Cardiac ventricle fibroblast (primary cell): ENCODE measurements around a stretch of chr13.

- RAMPAGE, long total RNA: no peak
Observed at GRCh38 chr13:26966956-26967970, 204.3 kb downstream of the USP12 start.

- RAMPAGE, long total RNA: no peak
Observed at GRCh38 chr13:27055342-27056013, 116.1 kb downstream of the USP12 start.

DNA sequence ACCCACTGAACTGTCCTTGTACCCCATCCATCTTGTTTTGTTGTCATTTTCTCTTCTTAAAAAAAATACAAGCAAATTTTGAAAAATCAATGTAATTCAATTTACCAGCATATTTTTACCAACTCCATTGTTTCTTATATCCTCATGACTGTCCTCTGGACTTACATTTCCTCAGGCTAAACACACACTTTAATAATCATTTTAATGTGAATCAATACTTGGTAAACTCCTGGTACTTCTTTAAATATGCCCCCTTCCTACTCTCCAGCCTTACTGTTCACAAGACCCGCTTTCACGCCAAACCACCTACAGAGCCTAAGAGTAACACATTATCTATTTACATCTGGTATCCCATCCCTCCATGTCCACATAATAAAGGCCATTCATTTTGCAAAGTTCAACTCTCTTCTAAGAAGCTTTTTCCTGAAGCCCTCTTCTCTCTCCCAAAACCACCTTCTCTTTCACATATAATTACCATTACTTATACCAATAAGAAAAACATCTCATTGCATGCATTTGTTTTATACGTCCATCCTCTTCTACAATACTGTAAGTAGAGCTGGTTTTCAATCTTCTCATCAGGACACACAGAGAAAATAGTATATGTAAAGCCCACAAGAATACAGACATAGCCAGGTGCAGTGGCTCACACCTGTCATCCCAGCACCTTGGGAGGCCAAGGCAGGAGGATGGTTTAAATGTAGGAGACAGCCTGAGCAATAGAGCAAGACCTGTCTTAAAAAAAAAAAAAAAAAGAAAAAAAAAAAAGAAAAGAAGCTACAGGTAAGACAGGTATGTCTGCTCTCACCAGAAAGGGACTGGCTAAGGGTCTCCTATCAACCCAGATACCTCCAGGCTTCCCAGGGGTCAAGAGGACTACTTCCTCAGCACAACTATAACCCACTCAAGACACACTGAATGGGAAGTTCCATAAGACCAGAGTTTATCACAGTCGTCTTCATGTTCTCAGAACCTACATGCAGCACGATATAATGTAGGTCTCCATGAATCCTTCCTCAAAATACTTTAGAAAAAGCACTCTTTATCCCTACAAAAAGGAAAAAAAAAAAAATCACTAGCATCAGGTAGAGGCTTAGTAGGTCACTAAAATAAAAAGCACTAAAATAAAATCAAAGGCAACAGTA is 8.2 kb downstream of the USP12 start:
- RAMPAGE, long total RNA: no peak

DNA sequence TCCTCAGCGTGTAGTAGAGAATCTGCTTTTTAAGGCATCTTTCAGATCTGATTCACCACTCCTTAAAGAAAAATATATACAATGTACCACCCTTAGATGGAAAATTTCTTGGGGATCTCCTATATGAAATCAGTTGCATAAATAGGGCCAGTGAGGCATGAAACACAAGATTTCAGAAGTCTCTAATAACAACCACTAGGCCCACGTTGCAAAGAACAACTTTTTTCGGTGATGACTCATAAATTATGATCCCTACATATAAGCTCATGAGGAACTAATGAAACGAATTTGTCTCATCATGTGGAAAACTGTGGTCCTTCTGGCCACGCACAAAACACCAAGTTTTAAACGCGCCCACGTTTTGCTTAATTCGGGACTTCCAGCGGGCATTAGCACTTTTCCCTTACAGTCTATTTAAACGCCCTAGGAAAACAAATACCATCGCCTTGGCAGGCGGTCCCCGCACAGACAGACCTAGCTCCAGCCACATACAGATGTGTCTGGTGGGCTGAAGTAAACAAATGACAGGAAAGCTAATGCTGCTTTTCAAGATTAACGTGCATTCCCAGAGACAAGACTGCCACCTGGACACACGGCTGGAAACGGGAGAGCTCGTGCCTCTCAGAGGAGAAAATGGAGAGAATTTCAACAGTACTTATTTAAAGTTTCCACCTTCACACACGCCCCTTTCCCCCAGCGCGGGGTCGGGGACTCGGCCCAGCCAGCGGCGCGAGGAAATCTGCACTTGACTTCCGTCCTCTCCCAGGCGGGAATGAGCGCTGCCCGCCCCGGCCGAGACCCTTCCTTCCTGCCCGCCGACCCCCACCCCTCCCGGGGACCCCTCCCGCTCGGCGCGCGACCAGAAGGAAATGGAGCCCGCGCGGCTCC is 1.1 kb downstream of the USP12 start:
- RAMPAGE, long total RNA: no peak

DNA sequence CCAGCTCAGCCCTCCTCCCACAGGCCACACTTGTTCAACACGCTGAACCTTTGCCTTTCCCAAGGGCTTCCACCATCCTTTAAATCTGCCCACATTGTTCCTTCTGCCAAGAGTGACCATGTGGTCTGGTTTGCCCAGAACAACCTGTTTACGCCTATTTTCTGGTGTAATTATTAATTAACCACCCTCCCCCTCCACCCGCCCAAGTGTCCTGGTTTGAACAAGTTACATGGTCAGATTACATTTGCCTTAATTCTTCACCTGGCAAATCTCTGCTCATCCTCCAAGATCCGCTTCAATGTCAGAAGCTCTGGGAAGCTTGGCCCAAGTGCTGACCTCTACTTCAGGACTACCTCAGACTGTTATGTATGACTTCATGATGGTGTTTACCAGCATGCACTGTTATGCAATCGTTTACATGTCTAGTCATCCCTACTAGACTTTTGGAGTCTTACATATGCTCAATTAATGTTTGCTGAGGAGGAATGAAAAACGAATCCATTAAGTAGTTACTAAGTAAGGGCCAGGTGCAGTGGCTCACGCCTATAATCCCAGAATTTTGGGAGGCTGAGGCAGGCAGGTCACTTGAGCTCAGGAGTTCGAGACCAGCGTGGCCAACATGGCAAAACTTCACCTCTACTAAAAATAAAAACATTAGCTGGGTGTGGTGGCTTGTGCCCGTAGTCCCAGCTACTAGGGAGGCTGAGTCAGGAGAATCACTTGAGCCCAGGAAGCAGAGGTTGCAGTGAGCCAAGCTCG is 12.2 kb upstream of the USP12 start:
- RAMPAGE, long total RNA: no peak

GRCh38 chr13:27250653-27251048 is 707 bp upstream of the RPL21 start:
- RAMPAGE, long total RNA: no peak

GRCh38 chr13:27253109-27254049 is 2.0 kb downstream of the RPL21 start:
- RAMPAGE, long total RNA: no peak

DNA sequence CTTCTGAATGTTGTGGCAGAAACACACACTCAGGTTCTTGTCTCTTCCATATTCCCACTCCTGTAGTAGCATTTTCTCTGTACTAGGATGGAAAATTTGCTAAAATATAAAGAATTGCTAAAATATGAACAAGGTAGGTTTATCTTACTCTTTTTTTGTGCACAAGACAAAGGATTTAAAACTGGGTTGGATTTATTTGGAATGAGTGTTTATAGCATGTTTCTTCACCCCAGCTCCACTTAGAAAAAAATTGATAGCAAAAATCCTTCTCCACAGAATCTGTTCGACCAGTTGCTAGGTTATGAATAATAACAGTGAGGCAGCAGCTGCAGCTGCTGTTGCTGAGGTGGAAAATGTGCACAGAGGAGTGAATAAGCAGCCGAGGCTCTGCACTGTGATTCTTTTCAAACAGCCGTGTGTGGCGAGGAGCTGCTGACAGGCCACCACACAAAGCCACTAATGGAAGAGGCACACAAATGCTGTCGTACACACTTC is 6.6 kb upstream of the RASL11A start:
- RAMPAGE, long total RNA: no peak

DNA sequence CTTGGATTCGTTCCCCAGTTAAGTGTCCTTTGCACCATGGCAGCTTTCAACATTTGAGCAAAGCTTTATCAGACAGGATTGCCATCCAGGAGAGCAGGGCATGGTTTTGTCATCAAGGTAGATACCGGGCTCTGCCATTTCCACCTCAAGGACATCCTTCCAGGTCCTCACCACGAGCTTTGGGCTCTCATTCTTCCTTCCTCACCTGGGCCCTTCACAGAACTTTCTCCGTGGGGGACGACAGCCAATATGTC is 28.3 kb downstream of the RASL11A start:
- RAMPAGE, long total RNA: no peak

- RAMPAGE, long total RNA: no peak
Observed at GRCh38 chr13:27960164-27960719, 8.9 kb downstream of the CDX2 start.

DNA sequence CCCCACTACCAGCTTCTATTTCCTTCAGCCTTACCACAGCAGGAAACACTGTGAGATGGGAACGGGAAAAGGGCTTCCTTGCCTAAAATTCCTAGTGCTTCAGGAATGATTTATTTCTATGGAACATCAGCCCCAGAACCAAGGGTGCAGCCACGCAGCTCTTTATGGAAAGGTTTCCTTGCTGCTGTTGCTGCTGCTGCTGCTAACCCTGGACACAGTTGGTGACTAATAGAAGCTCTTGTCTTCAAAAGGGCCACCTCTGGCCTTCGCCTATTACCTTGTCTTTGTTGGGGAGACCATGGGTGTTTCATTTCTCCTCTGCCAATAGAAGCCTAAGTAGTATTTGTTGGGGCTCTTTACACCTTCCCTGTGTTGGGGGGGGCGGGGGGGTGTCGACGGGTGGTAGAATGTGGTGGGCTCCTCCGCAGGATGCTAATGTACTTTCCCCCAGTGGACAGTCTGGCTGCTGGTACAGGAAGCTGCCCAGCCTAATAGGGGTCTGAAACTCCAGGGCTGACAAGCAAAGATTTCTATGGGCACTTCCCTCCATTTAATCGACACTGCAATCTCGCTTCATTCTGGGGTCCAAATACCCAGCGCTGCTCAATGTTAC is 7.7 kb upstream of the CDX2 start:
- RAMPAGE, long total RNA: no peak

- RAMPAGE, long total RNA: no peak
Observed at GRCh38 chr13:28047839-28048100, 52.6 kb downstream of the FLT3 start.

DNA sequence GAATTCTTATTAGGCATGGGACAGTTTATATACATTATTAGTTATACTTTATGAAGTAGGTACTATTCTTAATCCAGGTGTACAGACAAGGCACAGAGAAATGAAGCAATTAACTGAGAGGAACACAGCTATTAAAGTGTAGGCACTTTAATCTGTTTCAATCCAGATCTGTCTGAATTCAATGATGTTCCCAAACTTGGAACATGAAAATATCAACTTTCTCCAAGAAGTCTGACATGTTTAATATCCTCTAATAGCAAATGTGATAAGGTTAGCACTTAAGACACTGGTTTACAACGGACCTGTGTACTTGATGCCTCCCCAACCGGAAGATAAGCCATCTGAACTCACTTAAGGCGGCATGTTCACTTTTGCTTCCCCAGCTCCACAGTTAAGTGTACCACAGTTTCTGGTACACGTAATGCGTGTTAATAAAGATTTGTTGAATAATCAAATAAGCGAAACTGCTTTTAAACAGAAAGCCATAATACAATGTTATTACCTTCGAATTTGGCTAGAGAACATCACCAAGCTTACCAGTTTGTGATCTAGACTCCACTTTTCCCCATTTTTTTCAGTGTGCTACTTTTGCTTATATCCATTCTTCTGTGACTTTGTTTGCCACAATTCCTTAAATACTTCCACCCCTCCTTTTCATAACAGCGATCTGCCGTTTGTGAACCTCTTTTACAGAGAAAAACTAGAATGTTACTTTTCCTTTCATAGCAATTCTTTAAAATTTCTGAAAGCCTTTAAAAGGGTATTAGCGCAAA is 1.4 kb upstream of the PAN3 start:
- RAMPAGE, long total RNA: no peak

DNA sequence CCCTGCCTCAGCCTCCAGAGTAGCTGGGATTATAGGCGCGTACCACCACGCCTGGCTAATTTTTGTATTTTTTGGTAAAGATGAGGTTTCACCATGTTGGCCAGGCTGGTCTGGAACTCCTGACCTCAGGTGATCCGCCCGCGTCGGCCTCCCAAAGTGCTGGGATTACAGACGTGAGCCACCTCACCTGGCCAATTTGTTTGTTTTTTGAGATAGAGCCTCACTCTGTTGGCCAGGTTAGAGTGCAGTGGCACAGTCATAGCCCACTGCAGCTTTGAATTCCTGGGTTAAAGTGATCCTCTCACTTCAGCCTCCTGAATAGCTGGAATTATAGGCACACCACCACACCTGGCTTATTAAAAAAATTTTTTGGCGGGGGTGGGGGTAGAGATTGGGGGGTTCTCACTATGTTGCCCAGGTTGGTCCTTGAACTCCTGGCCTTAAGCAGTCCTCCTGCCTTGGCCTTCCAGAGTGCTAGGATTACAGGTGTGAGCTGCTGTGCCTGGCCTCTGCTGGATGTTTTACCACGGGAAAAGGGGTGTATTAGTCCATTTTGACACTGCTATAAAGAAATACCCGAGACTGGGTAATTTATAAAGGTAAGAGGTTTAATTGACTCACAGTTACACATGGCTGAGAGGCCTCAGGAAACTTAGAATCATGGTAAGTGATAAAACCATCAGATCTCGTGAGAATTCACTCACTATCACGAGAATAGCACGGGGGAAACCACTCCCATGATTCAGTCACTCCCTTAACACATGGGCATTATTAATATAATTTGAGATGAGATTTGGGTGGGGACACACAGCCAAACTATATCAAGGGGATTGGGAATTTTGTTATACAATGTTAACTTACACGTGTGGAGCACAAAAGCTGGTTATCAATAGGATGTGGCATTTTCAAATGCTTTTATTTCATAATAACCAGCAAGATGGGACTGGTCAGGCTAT is 52.0 kb downstream of the PAN3 start:
- RAMPAGE, long total RNA: no peak

GRCh38 chr13:28693522-28694147 is 25.1 kb downstream of the SLC46A3 start:
- RAMPAGE, long total RNA: no peak

GRCh38 chr13:29140257-29140848 is 320.2 kb downstream of the MTUS2 start:
- RAMPAGE, long total RNA: no peak

- RAMPAGE, long total RNA: no peak
Observed at GRCh38 chr13:29435391-29435551, 160.2 kb downstream of the SLC7A1 start.

DNA sequence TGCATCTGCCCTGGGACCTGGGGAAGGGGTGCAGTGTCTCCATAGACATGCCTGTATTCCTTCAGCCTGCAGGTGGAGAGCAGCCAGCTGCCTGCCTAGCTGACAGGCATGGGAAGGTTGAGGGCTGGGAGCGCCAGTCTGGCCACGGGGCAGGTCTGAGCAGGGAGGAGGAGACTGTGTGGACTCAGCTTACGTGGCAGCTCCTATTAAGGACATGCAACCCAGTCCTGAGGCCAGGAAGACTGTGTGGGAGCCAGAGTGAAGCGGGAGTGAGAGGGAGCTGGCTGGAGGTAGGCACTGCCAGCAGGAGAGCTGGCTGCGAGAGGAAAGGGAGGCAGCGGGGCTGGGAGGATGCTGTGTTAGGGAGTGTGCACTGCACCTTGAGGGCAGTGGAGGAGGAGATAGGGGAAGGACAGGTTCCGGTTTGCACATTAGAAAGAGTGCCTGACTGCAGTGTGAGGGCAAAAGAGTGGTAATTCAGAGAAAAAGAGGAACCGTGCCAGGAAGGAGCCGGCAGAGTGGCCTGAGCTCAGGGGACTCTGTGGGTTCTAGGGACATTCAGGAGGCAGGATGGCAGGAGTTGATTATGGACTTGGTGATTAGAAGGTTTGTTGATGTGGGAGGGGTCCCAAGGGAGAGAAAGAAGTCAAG is 99.2 kb downstream of the SLC7A1 start:
- RAMPAGE, long total RNA: no peak

GRCh38 chr13:29585007-29585728 is 10.3 kb downstream of the SLC7A1 start:
- RAMPAGE, long total RNA: no peak

GRCh38 chr13:29679191-29679732 is 83.8 kb upstream of the SLC7A1 start:
- RAMPAGE, long total RNA: no peak